Neural cell (in vitro differentiated cells): ENCODE measurements around a stretch of chr6.

DNA sequence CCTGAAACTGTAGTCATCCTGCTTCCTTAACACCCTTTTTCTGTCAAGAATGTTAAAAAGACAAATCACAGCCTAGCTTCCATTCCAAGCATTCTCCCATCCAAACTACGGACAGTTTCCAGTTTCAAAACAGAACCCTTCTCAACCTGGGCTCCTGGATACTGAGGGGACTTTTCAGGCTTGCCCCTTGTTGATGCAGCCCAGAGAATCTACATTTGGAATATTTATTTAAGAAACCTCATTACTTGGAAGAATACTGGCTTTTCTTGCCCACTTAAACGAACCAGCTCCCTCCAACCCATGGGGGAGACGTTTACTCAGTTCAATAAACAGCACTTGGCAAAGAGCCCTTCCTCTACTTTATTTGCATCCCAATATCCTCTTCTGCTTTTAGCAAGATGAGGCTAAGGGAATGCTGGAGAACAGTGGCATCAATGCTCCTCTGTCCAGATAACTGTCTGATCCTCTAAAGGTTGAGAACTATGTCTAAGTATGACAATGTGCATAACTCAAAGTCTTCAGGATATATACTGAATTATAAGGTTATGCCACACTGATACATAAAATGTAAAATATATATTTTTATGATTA is 22.2 kb downstream of the PTPRK start:
- RAMPAGE, long total RNA = no peak

- RAMPAGE, long total RNA = no peak
Observed at GRCh38 chr6:128505459-128505678, 15.0 kb downstream of the PTPRK start.

DNA sequence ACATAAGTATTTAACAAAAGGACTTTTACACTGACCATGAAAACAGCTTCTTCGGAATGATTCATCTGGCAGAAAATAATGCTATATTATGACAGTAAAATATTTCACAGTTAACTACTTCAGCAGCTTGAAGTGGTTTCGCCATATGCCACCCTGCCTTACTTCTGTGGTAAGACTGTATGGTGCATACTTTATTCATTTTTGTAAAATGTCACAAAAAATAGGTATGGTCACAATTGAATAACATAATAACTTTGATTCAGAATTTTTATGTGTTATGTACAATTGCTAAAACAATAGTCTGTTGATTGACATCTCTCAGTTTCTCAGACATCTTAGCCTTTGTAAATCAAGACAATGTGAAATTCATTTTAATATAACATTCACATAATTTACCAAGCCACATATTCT is 981 bp upstream of the PTPRK start:
- RAMPAGE, long total RNA = no peak

DNA sequence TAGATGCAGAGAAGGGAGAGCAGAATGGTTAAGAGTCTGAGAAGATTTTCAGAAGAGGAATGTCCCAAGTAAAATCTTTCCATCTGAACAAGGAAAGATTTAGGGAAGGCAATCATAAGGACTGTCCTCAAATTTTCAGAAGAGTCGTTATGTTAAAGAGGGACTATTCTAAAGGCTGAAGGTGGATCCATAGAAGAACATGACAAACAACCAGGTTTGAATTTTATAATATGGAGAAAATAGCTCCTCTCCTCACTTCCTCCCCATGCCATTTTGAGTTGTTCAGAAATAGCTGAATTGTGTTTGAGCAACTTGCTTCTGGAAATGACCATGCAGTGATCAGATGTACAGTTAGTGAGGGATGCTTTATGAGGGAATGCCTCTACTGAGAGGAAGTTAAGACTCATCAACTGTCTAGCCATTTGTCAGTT is 3.6 kb downstream of the LAMA2 start:
- RAMPAGE, long total RNA = no peak

DNA sequence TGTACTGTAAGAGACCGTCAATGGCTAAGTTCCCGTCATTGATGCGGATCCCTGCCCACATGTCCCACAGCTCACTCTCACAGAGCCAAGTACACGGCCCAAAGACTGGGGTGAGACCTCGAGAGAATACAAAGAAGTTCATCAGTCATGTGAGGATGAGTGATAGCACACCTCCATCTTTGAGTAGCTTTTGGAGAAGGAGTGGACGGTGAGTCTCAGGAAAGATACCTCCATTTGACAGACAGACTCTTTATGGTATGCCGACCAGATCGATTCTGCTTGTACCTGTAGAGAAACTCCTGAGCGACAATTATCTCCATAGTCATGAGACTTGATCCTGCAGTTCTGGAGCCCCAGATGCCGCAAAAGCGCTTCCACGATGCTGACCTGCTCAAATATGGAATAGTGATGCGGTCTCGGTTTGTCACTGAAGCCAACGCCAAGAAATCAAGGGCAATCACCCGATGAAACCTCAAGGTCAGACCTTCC is 46.3 kb downstream of the LAMA2 start:
- RAMPAGE, long total RNA = no peak

GRCh38 chr6:129032105-129032744 is 149.3 kb downstream of the LAMA2 start:
- RAMPAGE, long total RNA = no peak

DNA sequence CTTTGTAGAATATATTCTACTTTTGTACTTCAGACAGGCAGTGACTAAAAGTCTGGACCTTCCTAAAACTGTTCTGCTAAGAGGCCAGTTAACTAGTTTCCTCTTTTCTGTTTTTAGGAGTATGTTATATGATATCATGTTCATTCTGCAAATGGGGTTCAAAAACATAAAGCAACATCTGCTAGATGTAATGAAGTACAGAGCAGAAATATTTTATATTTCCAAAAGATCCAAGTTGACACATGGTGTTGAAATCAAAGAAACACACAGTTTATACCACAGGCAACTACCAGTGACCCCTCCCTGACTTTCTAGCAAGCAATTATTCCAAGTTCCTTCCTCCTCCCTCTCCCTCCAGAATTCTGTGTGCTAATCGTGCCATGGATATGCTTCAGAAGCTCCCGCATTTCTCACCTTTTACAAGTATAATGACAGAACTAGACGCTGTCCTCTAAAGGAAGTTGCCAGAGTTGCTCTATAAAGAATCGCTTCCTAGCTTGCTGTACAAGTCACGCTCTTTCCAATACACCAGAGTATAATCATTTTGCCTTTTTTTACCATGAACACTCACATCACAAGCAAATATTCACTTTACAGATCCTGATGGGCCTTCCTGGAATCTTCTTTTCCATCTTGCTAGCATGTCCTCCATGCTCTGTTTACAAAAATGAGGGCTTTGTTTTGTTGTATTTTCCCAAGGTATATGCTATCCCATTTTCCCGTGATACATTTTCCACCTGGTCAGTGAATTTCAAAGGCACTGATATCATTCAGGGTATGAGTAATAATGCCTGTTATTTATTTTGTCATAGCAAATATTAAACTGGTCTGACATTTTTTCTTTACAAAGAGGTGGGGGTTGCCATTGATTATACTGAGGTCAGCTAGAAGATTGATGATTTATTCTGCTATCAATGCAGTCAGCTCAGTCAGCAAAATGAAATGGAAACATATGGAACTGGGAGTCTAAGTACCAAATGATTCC is 64.5 kb downstream of the ARHGAP18 start:
- RAMPAGE, long total RNA = no peak

GRCh38 chr6:129646575-129647111 is 63.3 kb downstream of the ARHGAP18 start:
- RAMPAGE, long total RNA = no peak

- RAMPAGE, long total RNA = no peak
Observed at GRCh38 chr6:129685526-129686064, 24.4 kb downstream of the ARHGAP18 start.

DNA sequence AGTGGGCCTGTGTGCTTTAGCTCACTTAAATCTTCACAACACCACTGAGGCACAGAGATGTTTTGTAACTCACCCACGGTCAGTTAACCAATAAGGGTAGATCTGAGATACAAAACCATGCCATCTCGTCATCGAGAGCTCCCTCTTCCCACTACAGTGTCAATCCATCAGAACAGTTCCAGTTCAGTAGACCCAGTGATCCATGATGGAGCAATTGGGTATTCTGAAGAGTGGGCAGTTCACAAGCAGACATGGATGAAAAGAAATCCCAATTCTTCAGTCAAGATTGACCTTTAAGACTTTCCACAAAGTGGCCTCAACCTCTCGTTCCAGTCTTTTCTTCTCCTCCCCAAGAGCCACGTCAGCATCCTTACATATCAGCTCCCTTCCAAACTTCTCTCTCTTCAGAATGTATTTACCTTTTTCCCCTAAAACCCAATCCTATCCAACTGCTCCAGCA is 22.1 kb downstream of the ARHGAP18 start:
- RAMPAGE, long total RNA = no peak

DNA sequence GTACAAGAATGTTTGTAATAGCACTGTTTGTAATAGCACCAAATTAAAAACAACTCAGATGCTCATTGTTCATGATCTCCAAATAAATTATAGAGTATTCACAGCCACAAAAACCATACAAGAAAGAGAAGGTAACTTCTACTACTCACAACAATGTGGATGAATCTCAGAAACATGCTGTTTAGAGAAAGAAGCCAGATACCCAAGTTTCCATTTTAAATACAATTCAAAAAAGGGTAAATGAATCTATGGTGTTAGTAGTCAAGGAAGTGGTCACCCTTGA is 90.8 kb downstream of the SAMD3 start:
- RAMPAGE, long total RNA = no peak

DNA sequence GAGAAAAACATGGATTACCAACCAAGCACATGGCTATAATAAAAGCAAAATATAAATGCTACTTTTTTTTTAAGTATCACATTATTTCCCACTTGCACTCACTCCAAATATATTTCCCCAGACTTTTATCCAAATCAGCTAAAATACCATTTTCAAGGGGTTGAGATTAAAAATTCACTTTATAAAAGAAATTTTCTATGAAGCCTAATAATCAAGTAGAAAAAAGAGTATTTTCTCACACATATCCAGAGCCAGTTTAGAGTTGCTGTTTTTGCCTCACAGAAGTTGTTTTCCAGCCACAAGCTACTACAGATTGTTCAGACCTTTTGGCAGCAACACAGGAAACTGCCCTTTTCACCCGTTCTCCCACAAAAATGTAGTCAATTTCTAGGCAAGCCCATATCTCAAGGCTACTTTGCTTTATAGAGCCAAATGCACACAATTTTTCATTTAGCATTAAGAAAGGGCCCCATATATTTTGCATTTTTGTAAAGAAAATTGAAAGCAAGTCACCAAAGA is 49.7 kb downstream of the EPB41L2 start:
- RAMPAGE, long total RNA = no peak

DNA sequence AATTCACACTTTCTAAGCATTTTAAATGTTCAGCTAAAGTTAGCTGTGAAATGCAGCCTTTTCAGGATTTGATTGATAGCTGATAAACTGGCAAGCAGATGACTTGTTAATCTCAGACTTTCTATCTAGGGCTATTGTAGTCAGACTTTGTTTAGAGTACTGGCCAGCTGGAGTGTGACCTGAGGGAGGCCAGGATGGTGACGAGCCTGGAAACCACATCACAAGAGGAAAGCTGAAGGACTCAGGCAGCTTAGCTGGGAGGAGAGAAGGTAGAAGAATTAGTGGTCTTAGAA is 123.8 kb downstream of the AKAP7 start:
- RAMPAGE, long total RNA = no peak

GRCh38 chr6:131326518-131327214 is 191.4 kb downstream of the AKAP7 start:
- RAMPAGE, long total RNA = no peak

GRCh38 chr6:131534522-131535182 is 38.4 kb upstream of the ARG1 start:
- RAMPAGE, long total RNA = no peak

- RAMPAGE, long total RNA = no peak
Observed at GRCh38 chr6:131551706-131552248, 21.2 kb upstream of the ARG1 start.

GRCh38 chr6:131581050-131581441 is 8.0 kb downstream of the ARG1 start:
- RAMPAGE, long total RNA = no peak

GRCh38 chr6:131637860-131638602 is 929 bp downstream of the ENPP3 start:
- RAMPAGE, long total RNA = no peak

DNA sequence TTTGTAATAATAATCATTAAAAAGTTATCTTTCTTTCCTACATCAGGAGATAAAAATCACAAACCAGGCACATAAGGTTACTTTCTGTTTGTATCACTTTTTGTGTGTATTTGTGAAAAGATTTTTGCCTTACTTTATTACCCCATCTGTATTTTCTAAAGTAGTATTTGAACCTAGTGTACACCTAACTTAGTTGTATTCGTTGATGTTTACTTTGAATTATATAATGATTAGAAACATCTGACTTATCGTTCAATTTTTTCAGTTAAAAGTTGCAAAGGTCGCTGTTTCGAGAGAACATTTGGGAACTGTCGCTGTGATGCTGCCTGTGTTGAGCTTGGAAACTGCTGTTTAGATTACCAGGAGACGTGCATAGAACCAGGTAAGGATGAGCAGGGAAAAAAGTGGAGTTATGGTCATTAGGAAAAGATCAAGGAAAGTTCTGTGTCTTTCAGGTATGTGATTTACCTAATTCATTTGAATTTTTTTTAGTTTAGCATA is 42.0 kb downstream of the ENPP1 start:
- RAMPAGE, long total RNA = no peak

DNA sequence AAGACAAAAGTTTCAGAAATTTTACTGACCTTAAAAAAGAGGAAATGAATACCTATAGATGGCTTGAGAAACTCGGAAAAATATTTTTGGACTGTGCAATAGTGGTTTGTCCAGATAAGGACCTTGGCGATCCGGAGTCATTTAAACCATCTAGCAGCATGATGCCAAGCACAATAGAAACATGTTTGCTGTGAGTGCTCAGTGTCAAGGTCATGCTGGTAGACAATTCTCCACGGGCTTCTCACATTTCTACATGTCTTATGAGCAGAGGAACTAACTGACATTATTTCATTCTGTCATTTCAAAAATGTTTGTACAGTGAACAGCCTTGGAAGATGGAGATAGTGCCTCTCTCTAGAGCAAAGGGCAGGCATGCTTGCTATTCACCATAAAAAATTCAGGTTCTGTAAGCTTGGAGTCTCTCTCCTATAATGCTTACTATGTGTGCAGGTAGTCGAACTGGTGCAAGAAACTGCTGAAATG is 25.4 kb upstream of the CCN2 start:
- RAMPAGE, long total RNA = no peak